NALM6 (cell line): ENCODE measurements around a stretch of chr17.

DNA sequence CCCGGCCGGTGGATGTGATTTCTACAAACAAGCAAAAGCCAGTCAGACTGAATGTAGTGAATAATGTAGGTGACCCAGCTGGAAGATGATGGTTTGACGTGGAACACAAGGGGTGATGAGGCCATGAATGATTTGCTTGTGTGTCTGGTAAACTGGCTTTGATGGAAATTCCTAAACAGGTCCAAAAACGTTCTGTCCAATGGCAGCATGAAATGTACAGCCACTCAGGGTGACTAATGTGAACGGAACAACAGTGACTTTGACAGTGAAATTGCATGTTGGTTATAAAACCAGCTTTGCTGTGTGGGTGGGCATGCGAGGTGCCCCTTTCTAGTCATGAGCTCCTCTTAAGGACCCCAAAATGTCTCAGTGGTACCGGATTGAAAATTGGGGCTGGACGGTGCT, 976 bp upstream of the SEC14L1 start:
- PRO-cap, result no peak

- PRO-cap, result no peak
Observed at GRCh38 chr17:77169616-77170110, 28.9 kb downstream of the SEC14L1 start.

GRCh38 chr17:77206259-77207119, 65.7 kb downstream of the SEC14L1 start:
- PRO-cap, result no peak

DNA sequence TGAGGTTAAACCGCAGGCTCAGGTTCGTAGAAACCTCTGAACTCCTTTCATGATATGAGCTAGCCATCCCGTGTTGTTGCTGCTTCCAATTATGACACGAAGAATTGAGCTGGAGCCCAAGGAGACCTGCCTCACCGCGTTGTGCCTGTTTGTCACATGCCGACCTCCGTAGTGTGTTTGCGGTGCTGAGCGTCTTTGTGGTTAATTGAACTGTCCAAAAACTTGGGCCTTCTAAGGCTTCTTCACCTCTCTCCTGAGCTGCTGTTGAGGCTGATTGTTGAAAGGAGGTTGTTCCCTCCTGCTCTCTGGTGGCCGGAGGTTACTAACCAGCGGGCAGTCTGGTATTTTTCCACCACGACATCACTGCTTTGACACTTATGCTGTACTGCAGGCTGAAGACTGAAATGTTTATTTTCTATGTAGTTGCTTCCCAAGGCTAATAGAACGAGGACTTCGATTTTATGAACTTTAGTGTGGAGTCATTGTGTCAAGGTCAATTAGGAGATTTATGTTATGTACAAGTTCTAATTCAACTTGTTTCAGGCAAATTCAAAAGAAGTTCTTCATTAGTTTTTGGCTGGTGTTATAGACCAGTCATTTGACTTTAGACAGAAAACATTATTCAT, 67.6 kb downstream of the SEC14L1 start:
- PRO-cap, result no peak

DNA sequence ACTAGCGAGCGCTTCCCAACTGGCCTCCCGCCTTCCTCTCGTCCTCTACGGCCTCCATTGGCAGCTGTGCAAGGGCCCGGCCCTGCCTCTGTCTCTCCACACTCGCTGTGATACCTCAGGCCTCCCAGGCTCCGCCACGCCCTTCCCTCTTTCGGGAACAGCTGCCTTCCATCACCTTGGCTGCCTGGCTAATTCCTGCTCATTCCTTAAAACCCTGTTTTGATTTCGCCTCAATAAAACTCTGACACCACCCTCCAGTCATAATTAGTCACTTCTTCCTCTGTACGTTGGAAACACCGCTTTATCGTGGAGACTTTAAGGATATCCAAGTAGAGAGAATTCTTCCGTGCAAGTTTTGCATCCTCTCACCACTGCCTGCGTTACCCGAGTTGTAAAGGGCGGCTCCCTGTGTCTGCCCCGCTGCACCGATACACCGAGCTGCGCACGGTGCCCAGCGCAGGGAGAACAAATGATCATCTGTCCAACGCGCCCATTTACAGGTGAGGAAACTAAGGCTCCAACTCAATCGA, 927 bp upstream of the SEPTIN9 start:
- PRO-cap, result no peak

DNA sequence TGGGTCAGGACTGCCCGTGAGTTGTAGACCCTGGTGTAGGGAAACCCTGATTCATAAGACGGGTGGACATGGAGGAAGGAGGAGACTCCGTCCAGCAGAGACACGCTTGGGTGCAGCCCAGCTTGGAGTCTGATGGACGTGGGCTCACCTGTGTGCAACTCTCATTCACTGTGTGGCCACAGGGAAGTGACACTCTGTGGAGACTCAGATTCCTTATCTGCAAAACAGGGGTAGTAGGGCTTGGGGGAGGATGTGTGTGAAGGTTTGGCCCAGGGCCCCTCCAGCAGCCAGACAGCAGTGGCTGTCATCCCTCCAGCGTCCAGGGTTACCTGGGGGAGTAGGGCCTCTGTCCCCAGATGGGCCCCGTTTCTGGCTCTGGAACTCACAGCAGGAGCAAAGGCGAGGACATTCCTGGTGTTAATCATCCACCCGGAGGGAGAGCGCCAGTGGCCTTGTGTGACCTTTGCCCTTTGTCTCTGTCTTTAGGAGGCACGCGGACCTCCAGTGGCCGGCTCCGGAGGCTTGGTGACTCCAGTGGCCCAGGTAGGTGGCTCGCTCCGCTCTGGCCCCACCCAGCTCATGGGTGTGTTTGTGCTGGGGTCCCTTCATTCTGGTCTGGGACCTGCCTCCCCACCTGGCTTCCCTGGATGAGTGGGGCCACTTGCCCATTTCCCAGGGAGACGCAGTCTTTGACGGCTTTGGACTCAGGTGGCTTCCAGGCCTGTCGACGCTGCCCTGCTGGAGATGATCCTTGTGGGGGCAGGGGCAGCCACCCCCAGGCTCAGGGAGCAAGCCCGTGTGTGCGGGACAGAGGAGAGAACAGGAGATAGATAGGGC, 25.6 kb downstream of the SEPTIN9 start:
- PRO-cap, result no peak

DNA sequence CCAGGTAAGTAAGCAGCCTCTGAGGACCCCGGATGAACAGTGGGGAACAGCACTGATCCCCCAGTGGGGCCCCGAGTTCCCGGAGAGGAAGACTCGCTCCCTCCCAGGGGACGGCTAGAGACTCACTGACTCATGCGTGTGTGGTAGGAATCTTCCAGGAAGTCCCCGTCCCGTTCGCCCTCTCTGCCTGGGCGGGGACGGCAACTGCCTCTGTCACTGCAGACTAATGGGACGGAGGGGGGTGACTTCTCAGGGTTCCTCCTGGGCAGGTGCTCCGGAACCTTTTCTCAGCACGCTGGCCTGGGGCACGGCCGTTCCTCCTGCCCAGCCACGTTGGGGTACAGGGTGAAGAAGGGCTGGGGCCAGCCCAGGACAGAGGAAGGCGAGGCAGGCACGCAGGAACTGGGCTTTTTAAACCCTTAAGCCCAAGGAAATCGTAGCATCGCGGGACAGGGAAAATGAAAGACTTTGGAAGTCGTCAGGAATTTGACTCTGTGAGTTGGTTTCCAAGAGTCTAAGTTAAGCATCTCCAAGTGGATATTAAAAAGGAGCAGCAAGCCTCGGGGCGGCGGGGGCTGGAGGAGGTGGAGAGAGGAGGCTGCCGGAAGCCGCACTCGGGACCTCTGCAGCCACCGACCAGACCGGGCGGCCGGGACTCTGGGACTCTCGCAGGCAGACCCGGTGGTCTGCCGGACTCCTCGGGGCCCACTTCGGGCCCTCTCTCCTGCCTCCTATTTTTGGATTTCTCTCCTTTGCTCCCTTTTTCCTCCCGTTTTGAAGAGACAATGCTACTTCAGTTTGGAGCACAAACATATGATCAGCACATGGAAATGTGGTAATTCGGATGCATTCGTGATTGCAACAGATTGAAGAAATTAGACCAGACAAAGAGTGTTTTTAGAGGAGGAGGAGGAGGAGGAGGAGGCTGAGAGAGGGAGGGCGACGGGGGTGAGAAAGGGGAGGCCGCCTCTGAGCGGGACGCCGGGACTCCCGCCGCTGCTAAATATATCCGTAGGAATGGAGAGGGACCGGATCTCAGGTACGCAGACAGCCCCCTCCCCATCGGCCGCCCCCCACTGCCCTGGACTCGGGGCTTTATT, 38.4 kb downstream of the SEPTIN9 start:
- PRO-cap, result no peak

GRCh38 chr17:77391610-77392311, 110.5 kb downstream of the SEPTIN9 start:
- PRO-cap, result no peak

GRCh38 chr17:77408850-77409756, 127.8 kb downstream of the SEPTIN9 start:
- PRO-cap, result bidirectional peak, plus-strand start at chr17:77409703, minus-strand start at chr17:77409668

- PRO-cap, result bidirectional peak, plus-strand start at chr17:77440857, minus-strand start at chr17:77440772
Observed at GRCh38 chr17:77440381-77440974, 159.2 kb downstream of the SEPTIN9 start.

DNA sequence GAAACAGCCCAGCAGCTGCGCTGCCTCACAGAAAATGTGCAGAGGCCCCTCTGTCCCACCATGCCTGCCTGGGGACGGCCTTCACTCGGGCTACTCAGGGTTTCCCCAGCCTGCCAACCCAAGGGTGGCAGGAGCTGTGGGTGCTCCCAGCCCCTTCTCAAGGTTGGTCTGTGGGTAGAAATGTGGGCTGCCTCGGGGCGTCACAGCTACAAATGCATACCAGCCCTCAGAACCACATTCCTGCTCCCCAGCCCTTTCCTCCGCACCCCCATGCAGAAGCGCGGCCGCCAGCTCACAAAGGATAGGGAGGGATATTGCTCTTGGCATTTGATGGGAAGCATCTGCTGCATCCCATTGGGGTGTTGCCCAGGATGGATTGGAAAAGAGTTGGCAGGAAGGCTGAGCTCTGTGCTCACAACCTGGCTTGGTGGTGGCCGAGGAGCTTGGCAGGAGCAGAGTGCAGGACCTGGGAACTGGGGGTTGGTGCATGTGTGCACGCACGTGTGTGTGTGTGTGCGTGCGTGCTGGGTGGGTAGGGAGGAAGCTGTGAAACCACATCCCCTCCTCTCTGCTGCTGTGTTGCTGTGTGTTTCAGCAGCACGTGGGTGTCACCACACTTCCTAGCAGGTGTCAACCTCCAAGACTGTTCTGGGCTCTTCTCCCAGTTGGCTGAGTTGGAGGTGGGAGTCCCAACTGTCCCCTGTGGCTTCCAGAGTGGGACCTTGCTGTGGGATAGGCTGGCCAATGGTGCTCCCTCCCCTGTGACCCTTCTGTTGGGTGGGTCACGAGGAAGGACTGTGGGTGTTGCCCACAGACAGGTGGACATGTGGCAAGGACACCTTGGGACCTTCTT, 164.0 kb downstream of the SEPTIN9 start:
- PRO-cap, result bidirectional peak, plus-strand start at position 614 of the sequence, minus-strand start at position 459 of the sequence

DNA sequence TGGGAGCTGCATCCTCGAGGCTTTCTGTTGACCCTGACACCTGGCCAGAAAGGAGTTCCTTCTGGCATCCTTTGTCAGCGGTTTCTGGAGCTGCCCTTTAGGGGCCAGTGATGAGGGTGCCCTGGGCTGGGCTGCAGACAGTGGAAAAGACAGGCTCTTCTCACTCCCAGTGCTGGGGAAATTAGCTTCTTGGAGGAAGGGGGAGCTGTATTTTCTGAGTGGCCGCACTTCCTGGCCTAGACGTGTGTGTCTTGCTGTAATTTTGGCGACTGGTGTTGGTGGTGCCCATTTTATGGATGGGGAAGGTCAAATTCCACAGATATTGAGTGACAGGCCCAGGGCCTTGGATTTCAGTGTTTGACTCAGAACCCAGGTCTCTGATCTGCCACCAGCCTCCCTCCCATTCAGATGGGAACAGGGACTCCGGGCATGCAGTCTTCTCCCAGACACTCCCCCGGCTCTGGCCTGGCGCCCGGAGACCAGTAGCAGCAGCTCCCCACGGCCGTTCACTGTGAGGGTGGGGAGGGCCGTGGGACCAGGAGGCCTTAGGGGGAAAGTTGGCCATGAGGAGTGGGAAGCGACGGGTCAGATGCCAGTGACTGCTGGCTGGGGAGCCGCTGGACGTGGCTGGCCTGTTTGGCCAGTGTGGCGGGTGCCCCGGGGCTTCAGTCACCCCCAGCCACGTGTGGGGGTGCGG, 168.4 kb downstream of the SEPTIN9 start:
- PRO-cap, result unidirectional peak, plus-strand start at position 407 of the sequence

DNA sequence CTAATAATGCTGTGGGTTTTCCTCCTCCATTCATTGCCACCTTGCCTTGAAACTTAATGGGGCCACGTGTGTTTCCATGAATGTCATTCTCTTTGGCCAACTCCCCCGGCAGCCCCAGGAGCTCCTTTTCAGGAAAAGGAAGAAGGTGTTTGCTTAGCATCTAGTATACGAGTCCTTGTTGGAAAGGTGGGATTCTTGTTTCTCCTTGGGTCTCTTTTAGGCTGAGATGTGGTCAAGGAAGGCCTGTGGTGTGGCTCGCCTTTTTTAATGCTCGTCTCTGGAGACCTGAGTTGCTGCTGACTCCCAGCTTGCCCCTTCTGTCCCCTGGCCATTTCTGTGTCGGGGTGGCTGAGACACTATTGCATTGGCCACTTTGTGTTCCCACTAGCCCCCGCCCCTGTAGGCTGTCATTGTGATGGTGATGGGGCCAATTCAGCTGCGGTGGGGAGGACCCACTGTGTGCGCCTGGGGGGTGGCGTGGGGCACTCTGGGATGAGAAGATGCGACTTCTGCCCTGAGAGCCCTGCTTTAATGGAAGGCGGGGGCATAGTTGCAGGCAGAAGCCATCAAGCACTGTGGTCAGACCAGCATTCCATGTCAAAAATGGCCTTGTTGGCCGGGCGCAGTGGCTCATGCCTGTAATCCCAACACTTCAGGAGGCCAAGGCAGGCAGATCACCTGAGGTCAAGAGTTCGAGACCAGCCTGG, 171.6 kb downstream of the SEPTIN9 start:
- PRO-cap, result no peak

- PRO-cap, result unidirectional peak, plus-strand start at chr17:77479620; unidirectional peak, plus-strand start at chr17:77480008
Observed at GRCh38 chr17:77479364-77480450, 198.4 kb downstream of the SEPTIN9 start.

DNA sequence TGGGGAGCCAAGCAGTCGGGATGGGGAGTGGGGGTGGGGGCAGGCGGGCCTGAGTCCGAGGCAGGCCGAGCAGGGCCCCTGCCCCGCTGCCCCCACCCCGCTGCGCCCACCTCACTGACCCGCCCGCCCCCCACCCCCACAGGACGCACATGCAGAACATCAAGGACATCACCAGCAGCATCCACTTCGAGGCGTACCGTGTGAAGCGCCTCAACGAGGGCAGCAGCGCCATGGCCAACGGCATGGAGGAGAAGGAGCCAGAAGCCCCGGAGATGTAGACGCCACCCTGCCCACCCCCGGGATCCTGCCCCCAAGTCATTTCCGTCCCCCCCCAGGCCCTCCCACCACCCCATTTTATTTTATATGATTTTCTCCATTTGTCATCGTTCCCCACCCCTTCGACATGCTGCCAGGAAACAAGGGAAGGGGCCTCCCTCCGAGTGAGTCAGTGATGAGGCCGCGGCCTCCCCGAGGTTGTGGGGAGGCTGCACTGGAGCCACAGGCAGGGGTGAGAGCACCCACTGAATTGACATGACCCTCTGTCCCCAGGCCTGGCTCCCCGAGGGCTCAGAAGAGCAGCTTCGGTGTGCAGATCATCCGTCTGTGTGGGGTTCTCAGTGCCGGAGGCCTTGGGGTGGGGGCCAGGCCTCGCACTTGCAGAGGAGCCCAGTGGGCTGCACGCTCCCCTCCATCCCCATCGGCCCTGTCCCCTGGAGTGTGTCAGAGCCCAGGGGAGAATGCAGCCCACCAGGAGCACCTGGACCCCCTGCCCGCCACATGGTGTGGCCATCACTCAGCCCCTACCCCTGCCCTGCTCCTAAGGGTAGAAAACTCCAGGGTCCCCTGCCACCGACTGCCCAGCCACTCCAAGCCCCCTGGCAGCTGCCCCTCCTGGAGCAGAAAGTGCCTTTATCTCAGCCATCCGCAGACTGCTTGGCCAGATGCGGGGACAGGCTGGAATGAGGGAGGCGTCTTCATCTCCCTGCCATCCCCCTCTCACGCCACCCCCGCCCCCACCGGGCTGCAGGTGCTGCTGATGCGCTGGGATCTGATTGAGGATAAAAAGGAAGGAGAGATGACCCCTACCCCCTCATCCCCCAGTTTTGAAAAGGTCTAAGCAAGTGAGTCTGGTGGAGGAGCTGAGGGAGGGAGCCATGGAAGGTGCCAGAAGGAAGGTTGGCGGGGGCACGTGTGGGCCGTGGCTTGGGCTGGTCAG, 217.5 kb downstream of the SEPTIN9 start:
- PRO-cap, result no peak

DNA sequence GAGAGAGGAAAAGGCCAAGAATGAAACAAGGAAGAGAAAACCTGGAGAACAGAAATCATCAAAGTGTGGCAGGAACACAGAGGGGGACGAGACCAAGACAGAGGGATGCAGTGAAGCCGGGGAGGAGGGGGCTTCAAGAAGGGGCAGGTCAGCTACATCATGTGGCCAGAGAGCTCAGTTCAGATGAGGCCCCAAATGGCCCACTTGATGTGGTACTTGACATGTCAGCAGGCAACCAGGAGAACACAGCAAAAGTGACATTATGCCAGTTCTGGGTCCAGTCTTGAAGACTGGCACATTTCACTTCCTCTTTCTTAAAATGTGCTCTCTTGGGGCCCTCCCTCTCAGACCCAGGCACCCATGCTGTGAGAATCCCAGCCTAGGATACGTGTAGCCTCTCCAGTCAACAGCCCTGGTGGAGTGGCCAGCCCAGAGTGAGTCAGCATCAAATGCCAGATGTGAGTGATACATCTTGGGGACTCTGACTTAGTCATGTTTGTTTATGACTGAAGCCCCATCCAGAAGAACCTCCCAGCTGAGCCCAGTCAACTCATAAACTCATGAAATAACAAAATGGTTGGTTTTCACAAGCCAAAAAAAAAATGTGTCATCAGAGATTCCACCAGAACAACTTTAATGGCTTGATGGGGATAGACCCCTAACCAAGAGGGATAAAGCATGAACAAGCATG, 82.6 kb upstream of the TNRC6C start:
- PRO-cap, result no peak

DNA sequence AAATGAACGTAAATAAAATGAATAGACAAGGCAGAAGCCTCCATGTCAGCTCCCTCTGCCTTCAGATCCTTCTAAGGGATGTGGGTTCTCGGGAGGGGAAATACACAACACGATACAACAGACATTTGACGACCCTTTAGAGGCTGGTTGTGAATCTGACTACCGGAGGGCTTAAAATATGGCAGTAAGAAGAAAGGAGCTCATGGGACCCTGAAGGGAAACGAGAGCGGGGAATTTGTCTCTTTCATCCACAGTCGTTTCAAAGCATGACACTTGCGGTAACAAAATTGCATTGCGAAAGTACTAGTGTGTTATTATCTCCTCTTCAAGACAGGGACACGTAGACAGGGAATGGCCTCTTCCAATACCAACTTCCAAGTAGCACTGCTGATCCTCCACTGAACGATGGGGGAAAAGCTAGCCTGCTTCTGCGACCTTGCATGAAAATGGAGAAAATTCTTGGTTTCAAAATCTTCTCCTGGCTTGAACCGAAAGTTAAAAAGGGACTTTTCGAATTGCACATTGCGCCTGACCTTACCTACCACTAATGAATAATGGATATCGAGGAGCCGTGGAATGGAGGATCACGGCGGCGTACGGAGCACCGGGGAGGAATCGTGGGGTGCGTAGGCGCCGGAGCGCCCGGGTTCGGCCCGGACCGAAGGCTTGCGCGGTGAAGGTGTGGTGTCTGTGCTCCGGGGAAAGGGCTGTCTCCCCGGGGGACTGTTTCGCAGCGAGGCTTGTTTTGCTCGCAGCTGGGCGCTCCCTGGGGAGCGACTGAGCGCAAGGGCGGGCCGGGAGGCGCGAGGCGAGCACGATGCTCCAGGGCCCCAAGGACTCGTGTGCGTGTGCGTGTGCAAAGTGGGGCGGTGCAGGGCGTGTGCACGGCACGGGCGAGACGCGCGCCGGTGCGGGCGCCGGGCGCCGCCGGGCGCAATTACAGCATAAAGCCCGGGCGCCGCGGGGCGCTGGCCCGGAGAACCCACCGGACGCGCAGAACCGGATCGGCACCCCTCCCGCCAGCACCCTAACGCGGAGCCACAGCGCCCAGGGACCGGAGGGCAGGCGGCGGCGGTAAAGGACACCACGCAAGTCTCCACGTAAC, 904 bp upstream of the TNRC6C start:
- PRO-cap, result bidirectional peak, plus-strand start at position 776 of the sequence, minus-strand start at position 683 of the sequence

GRCh38 chr17:78041483-78041757, 82.9 kb downstream of the TNRC6C start:
- PRO-cap, result no peak

GRCh38 chr17:78110292-78110761, 18.2 kb downstream of the TMC6 start:
- PRO-cap, result no peak

DNA sequence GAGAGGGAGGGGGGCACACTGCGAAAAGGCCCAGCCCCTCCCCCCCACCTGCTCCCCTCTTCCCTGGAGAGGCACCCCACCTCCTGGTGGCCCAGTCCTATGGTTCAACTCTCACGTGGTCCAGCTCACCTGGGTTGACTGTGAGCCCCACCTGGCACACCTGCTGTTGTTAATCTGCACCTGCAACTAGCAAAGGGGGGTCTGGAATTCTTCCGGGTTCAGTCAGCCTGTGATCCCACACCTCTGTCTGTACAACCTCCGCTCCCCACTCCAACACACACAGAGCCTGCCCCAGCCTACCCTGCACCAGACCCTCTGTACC, 1.9 kb upstream of the SYNGR2 start:
- PRO-cap, result no peak